Peritoneum (tissue), 1 donor: ENCODE data around the genes DNAJB1, ADGRE3, ZNF333, OR7A5, OR7A10 and SYDE1.

DNA sequence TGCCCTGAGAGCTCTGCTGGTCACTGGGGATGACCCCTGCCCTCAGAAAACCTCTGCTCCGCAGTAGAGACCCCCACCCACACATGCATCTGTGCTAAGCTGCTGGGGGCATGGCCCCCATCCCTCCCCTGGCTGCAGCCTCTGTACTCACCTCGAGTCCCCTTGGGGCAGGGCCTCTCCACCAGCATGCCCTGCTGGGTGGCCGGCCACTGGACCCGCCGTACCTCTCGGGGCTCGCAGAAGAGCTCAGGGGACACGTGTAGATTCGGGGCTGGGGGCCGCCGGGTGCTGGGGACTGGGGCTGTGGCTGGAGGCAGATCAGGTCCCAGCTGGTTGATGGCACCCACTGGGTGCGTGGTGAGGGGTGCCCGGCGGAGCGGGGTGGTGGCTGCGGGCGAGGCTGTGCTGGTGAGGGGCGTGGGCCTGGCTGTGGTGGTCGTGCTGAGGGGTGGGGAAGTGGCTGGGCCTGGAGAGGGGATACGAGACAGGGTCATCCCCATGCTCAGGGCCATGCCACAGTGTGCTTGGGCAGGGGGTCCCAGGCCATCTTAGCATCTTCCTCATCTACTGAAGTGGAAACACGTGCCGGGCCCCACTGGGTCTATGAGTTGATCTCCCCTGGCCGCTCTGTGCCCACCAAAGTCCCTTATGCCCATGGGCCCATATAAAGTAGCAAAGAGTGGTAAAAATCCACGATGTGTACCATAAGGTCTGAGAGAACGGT, 24.9 kb upstream of the ASF1B start:
- PRO-cap, result no peak

- PRO-cap, result no peak
Observed at GRCh38 chr19:14370853-14371622, 10.2 kb upstream of the ADGRE5 start.

DNA sequence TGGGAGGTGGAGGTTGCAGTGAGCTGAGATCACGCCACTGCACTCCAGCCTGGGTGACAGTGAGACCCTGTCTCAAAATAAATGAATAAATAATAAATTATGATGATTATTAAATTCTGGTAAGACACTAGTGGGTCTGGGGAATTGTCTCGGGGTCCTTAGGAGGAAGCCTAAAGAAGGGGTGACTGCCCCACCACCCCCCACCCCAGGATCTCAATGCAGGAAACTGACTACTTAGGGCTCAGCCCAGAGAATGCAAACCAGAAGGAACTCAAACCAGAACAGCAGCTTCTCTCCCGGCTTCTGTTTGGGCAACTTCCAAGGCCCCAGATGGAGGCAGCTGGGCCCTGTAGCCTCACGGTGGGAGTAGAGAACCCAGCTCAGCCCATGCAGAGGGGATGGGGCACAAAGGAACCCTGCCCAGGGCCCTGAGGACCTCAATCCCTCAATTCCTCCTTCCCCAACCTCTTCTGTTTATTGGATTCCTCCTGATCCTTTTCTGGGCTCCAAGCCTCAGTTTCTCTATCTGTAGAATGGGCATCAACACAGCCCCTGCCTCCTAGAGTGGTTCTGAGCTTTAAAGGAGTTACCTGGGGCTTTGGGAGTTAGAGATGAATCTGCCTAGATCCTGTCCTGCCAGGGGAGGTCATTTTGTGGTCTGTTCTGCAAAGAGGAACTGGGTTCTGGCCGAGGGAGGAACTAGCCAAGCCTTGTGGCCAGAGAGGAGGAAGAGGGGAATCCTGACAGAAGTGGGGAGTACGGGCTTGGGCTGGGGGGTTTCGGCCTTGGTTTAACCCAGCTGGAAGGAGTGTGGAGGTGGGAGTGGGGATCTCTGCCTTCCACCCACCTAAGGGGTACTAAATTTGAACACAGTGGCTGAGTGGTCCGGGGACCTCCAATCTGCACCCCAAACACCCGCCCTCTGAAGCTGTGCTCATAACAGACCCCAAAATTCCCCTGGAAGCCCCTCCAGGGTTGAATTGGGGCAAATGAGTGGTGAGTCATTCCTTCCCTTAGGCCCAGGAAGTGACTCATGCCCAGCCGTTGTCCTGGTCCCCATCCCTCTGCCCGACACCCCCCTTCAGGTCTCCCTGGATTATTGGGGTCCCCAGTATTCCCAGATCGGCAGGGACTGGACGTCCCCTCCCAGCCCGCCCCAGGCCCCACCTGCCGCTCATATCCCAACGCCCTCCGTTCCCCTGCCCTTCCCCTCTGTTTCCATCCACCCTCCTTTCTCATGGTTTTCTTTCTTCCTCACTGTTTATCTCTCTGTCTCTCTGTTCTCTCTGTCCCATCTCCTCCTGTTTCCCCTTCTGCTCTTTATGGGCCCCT, 2.7 kb downstream of the ADGRE5 start:
- PRO-cap, result no peak

DNA sequence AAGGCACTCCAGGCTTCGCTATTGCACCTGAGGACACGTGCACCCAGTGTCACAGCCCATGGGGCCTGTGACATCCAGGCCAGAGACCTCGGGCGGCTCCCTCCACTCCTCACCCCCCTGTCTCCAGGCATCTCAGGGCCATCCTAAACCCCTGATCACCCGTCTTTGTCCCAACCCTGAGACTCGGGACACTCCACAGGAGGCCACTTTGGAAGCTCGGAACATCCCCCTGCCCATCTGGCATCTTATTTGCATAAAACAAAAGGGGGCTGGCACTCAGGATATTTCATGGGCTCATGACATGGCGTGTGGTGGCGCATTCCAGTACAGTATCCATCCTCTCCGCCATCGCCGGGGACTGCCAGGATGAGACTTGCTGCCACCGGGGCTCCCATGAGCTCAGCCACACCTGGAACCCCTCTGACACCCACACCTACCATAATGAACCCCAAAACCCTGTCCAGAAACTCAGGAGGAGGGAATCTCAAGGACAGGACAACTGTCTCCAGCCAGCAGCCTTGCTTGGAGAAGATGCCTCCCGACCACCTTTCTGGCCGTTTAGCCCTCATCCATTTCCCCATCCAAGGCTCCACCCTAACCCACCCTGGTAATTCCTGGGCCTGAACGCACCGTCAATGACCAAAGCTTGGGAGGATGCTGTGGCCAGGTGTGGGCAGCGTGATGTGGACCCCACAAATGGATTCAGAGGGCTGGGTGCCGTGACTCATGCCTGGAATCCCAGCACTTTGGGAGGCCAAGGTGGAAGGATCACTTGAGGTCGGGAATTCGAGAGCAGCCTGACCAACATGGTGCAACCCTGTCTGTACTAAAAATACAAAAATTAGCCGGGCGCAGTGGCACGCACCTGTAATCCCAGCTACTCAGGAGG, 13.3 kb downstream of the ADGRE5 start:
- PRO-cap, result no peak

DNA sequence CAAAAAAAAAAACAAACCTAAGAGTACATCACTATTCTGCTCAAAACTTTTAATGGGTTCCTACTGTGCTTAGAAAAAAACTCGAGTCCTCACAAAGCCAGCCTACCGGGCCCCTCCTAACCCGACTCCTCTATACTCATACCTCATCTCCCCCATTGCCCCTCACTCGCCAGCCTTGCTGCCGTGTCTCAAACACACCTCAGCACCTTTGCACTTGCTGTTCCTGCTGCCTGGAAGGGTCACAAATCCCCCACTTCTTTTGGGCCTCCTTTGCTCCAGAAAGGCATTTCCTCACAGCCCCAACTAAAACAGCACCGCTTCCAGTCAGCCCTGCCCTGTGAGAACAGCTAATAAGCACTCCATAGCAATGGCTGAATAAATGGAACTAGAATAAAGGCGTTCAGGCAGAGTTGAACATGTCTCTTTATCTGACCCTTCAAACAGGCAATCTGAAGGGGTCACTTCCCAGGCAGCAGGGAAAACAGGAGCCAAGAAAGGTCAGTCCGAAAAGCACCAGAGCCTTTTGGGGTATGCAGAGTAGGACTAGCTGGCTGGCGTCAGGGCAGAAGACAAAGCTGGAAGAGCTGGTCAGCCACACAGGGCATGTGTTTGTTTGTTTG, 3.0 kb downstream of the DDX39A start:
- PRO-cap, result no peak

GRCh38 chr19:14431838-14432358, 1.2 kb upstream of the PKN1 start:
- PRO-cap, result no peak

- PRO-cap, result no peak
Observed at GRCh38 chr19:14497053-14497995, 1.4 kb upstream of the GIPC1 start.

DNA sequence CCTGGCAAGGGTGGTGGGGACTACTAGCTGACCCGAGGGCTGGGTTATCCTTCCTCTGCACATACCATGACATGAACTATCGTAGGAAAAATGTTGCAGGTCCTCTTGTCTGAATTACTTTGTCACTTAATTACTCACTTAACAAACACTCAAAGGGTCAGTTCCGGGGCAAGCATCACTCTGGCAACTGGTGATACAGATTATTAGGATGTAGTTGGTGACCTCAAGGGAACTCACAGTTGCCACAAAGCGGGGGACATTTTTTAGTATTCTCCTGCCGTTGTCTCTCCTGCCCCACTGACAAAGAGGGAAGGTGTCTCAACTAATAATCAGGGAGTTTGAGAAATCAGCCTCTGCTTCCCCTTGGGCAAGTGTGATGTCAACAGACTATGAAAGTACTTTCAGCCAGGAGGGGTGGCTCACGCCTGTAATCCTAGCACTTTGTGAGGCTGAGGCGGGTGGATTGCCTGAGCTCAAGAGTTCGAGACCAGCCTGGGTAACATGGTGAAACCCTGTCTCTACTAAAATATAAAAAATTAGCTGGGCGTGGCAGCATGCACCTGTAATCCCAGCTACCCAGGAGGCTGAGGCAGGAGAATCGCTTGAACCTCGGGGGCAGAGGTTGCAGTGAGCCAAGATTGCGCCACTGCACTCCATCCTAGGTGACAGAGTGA, 10.3 kb downstream of the DNAJB1 start:
- PRO-cap, result no peak

GRCh38 chr19:14517761-14518548, at the start of gene DNAJB1:
DNAJB1 (minus strand) TSS chr19:14518397.
- PRO-cap, result bidirectional peak, plus-strand start at chr19:14518763, minus-strand start at chr19:14518394

GRCh38 chr19:14525584-14526379, 3.6 kb upstream of the TECR start:
- PRO-cap, result no peak

GRCh38 chr19:14545030-14546329, 16.1 kb downstream of the TECR start:
- PRO-cap, result no peak

DNA sequence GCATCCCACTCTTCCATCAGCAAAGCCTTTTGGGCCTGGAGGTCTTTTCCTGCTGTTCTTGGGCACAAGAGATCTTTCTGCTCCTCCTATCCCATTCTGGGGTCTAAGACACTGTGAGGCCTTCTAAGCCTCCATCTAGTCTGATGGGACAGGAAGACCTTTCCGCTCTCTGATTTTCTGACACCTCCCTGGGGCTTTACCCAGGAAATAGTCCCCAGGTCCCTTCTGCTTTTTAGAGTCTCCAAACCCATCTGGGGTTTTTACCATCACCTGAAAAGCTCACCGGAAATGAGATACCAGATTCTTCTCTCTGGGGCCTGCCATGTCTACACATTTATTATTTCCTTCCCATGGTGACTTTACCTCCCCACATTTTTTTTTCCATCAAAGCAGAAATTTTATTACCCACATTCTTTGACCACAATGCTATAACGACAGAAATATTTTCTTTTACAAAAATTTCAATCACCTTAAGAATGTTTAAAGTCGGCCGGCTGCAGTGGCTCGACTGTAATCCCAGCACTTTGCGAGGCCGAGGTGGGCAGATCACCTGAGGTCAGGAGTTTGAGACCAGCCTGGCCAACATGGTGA, 21.2 kb downstream of the CLEC17A start:
- PRO-cap, result no peak

DNA sequence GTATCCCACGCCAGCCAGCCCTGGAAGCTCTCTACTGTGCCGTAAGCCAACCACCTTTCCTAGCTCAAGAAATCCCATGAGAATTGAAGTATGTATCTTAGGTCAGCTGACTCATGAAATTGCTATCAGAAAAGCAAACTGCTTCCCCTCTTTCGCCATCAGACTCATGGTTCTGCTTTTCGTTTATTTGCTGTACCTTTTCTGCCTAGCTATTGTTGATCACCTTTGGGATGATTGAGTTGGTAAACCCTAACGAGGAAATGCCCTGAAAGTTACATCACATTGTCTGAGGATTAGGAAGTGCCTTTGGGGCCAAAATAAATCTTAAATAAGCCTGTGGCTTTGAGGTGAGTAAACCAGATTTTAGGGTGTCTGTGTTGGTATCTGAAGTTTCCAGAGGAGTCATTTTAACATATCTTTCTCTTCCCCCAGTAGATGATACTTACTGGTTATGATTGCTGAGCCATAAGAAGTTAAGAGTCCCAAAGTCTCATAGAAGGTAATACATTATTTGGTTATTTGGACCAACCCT, at the start of gene ADGRE3:
Gene ADGRE3 (minus strand): TSS at position 61 of the 532 bp plus-strand sequence.
- PRO-cap, result no peak

- PRO-cap, result no peak
Observed at GRCh38 chr19:14676034-14676441, 1.4 kb upstream of the ADGRE3 start.

- PRO-cap, result bidirectional peak, plus-strand start at chr19:14690084, minus-strand start at chr19:14690002
Observed at GRCh38 chr19:14689357-14690855, at the start of gene ZNF333. ZNF333 (plus strand) TSS chr19:14690048.

- PRO-cap, result no peak
Observed at GRCh38 chr19:14835023-14835684, at the start of gene OR7A5. OR7A5 (minus strand) TSS chr19:14835185.

GRCh38 chr19:14848780-14849343, at the start of gene OR7A10:
OR7A10 (minus strand) TSS chr19:14848922.
- PRO-cap, result no peak

DNA sequence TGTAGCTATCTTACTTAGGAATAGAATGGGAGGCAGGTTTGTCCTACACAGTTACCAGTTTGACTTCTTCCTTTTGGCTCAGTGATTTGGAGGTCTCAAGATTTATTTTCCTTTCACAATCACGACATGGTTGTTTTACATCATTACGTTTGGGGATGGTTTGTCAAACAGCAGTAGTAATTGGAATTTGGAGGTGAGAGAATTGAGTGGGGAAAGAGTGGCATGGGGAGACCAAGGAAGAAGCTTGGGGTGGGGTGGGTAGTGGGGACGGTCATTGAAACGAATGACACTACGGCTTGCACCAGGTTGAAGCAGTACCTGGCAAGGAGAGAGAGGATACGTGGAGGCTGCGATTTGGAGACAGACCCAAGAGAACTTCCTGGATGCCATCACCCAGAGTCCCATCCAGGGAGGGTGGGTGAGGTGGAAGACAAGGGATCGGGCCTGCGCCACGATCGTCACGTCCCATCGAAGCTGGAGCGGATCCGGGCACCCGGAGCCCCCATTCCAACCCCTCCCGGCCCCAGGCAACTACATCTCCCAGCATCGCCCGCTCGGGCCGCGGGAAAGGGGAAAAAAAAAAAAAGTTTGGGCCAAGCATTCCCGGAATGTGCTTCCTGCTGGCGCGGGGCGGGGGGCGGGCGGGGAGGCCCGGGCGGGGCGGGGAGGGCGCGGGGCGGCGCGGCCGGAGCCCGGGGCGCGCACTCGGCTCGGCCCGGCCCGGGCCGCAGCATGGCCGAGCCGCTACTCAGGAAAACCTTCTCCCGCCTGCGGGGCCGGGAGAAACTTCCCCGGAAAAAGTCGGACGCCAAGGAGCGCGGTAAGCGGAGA, at the start of gene SYDE1:
Gene SYDE1 (plus strand): TSS at position 700 of the 831 bp plus-strand sequence.
- PRO-cap, result no peak

GRCh38 chr19:15165189-15165573, 35.6 kb downstream of the NOTCH3 start:
- PRO-cap, result no peak

DNA sequence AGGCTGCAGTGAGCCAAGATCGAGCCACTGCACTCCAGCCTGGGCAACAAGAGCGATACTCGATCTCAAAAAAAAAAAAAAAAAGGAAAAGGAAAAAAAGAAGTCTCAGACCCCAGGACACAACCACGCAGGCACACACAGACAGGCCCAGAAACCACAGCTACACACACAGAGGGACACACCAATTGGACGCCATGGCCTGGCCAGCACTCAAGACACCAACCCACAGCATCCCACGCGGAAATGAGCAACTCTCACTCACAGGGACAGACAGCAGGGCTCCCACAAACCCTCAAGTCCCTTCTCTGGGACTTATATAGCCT, 5.9 kb downstream of the NOTCH3 start:
- PRO-cap, result no peak